Neuron (in vitro differentiated cells): ENCODE measurements around the genes SPR and SLC4A5.

DNA sequence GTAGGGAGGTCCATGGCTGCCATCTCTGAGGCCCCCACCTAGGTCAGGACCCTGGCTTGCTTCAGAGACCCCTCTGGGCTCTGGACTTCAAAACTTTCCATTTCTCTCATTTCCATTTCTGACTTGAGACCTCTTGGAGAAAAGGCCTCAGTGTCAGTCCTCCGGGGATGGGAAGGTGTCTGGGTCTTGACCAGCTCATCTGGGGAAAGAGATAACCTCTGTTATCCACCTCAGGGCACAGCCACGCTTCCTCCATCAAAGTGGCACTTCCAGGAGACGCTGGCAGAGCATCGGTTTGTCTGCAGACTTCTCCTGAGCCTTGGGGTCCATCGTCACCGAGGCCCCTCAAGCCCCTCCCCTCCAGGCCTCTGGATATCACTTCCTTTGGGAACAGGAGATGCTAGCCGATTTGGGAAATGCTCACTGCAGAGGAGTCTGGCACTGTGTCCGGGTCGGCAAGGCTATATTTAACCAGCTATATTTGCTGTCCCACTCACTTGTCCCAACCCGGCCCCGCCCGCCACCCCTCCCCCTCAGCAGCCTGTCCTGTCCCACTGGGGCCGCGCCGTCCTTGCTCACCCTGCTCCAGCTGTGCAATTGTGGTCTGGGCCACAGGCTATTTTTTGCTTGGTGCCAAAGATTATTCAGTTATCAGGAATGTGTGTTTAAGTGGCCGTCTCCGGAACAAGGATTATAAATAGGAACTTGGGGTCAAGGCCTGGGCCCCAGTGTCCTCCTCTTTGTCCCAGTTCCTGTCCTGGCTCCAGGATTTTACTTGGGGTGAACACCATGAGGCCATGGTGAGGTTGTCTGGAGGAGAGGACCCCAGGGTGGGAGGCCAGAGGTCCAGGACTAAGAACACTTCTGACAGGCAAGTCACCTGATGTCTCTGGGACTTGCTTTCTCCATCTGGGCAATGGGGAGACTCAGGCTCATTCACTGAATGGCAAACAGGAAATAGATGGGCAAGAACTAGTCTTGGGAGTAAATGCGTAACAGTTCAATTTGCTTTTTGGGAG lies 250.3 kb downstream of the DYSF start:
- PRO-cap, result no peak

GRCh38 chr2:71831121-71831703 lies 316.4 kb downstream of the CYP26B1 start:
- PRO-cap, result no peak

DNA sequence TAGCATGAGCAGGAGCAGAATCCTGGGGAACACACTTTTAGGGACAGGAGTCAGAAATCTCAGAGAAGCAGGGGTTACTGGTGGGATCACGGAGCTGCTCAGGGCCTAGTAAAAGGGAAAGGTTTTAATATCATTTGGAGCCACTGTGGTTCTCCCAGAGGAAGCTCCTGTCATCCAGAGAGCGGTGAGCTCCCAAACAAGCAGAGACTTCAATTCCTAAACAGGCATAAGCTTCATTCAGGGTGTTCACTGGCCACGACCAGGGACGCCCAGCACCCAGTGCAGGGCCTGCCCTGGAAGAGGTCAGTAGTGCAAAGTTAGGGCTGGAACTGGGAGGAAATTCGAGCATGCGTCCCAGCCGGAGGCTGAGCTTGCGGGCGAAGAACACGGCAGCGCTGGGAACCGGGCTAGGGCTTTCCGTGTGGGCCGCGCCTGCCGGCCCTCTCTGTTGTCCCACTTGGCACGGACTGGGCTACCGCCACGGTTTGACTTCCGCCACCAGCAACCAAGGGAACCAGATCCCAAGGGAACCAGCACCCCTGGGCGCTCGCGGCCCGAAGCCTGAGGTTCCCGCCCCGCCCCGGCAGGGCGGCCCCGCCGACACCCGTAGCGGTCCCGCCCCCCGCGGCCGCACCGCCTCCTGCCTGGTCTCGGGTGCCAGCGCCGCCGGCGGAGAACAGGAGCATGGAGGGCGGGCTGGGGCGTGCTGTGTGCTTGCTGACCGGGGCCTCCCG lies at the start of gene SPR:
Gene SPR (plus strand): TSS at position 660 of the 734 bp plus-strand sequence.
- PRO-cap, result no peak

- PRO-cap, result no peak
Measured at GRCh38 chr2:72895561-72896326, 8.5 kb downstream of the SPR start.

DNA sequence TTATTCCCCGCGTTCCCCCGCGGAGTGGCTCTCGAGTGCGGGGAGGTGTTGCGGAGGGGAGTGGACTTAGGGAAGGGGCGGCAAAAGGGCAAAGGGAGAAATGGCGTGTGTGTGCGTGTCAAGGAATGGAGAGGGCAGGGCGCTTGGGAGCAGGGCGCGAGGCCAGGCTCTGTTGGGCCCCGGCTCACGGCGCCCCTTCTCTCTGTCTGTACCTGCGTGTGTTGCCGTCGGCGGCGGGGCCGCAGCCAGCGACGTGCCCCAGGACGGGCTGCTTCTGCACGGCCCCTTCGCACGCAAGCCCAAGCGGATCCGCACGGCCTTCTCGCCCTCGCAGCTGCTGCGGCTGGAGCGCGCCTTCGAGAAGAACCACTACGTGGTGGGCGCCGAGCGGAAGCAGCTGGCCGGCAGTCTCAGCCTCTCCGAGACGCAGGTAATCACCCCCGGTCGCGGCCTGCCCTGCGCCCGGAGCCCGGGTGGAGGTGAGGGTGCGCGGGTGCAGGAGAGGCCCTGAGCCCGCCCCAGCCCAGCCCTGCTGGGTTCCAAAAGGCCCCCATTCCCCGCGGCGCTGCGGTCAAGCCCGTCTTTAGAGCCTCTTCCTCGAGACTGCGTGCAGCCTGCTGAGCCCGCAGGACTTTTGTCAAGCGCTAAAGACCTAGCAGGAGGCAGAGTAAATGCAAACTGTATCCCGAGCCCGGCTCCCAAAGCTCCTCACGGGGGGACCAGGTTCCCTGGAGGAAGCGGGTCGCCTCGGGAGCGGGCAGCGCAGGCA lies 6.9 kb downstream of the EMX1 start:
- PRO-cap, result no peak

DNA sequence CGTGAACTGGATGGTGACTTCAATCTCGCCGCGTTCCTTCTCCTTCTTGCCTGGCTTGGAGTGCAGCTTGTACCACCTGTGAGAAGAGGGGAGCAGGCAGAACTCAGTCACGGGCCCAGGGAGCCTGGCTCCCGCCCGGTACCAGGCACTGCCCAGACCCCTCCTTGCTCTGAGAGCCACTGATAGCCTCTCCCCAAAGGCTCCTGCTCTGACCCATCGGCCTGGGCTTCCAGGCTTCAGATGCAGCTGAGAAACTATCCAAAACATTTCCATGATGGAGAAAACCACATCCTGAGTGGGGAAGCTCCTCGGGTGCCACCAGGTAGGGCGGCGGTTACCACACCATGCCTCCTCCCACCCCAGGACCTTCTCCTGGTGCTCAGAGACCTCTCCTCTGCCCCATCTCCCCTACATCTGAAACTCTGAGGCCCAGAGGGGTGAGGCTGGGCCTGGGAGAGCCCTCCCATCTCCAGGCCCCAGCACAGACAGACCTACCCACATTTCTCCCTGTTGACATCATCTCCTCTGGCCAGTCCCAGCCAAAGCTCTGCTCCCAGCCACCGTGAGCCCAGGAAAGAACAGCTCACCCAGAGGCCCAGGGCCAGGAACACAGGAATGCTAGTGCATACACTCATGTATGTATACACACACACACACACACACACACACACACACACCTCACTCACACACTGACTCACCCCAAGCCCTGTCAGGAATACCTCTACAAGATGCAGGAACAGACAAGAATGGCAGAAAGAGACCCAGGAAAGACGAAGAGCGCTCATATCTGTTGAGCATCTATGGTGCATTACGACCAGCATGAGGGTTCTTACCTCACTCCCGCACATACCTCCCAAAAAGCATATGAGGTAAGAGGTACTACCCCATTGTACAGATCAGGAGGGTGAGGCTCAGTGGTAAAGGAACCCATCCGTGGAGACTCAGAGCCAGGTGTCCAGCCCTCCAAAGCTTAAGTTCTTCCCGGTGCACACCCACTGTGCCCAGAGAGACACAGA lies 18.0 kb upstream of the SFXN5 start:
- PRO-cap, result no peak

DNA sequence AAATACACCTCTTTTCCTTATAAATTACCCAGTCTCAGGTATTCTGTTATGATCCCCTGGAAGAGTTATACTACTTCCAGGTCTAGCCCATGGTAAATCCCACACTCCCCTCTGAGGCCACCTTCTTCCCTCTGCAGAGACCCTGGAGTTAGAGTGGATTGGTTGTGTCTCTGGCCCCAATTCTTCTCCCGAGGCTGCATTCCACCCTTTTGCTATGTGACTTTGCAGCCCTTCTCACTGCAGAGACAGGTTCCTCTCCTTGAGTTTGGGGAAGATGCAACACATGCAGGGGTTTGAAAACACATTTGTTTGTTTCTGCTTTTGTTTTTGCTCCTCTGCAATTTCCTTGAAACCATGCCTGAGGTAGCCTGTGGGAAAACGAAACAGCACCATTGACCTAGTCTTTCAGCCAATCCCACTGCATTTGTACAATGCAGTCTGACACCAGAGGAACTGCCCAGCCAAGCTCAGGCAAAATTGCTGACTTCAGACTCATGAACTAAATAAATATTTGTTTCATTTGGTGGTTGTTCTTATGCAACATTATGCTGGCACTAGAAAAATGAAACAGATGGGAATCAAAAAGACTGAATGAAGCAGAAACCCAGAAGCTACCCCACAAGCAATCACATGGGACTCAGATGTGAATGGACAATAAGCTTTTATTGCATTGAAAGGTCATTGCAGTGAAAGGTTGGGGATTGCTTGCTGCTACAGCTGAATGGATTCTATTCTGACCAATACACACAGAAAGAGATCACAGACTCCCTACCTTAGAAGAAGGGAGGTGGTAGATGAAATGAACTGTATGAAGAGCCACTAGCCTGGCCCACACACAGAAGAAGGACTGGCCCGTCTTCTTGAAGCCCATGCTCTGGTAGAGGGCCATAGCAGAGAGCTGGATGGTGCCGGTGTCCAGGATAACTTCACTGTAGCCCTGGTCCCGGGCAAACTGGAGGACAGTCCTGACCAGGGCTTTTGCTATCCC lies 1.7 kb downstream of the NAT8 start:
- PRO-cap, result no peak

DNA sequence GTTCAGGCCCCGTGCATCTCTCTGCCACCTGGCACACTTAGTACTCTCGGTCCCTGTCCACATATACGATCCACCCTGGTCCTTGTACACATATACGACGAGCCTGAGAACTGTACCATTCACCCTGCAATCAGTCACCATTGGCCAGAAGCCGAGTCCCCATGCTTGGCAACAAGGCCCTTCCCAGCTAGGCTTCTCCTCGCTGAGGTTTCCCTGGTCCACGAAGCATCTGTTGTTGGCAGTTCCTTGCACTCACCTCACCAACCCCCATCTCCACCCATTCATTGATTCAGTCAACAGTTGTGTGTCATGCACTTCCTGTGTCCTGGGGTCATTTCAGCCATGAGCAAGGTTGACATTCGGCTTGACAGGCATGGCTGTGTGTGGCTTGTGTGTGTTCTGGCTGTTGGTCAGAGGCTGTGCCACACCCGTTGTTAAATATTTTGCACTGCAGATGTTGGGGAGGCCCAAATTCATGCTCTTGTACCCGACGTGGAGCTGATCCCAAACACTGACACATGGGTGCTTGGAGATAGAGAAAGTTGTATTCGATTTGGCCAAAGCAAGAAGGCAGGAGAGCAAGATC lies 489 bp upstream of the NAT8 start:
- PRO-cap, result no peak

- PRO-cap, result no peak
Measured at GRCh38 chr2:73919789-73920093, 6.9 kb upstream of the DGUOK start.

GRCh38 chr2:73978784-73979473 lies 5.8 kb upstream of the TET3 start:
- PRO-cap, result no peak

- PRO-cap, result unidirectional peak, plus-strand start at chr2:73983777
Measured at GRCh38 chr2:73983419-73983943, 1.2 kb upstream of the TET3 start.

- PRO-cap, result bidirectional peak, plus-strand start at chr2:73985489, minus-strand start at chr2:73985394
Measured at GRCh38 chr2:73985354-73985434, 484 bp downstream of the TET3 start.

DNA sequence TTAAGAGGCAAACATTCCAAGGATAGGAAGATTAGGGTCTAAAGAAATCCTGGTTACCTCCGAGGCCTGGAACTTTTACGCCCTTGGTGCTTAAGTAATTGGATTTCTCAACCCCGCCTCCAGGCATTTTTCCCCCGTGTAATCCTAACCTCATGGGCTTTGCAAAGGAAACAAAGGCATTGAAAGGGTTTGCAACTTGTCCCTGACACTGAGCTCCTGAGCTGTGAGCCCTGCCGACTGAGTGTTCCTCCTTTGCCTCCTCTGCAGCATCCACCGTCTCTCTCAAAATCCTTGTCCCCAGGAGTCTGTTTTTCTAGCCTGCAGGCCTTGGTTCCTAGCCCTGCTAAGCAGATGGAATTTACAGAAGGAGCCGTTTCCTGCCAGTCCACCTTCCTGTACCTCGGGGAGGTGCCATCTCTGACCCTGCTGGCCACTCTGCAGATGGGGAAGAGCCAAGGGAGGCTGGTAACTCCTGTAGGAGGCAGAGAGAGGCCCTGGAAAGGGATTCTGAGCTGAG lies 24.2 kb downstream of the TET3 start:
- PRO-cap, result no peak

- PRO-cap, result no peak
Measured at GRCh38 chr2:74047131-74047523, 62.4 kb downstream of the TET3 start.

DNA sequence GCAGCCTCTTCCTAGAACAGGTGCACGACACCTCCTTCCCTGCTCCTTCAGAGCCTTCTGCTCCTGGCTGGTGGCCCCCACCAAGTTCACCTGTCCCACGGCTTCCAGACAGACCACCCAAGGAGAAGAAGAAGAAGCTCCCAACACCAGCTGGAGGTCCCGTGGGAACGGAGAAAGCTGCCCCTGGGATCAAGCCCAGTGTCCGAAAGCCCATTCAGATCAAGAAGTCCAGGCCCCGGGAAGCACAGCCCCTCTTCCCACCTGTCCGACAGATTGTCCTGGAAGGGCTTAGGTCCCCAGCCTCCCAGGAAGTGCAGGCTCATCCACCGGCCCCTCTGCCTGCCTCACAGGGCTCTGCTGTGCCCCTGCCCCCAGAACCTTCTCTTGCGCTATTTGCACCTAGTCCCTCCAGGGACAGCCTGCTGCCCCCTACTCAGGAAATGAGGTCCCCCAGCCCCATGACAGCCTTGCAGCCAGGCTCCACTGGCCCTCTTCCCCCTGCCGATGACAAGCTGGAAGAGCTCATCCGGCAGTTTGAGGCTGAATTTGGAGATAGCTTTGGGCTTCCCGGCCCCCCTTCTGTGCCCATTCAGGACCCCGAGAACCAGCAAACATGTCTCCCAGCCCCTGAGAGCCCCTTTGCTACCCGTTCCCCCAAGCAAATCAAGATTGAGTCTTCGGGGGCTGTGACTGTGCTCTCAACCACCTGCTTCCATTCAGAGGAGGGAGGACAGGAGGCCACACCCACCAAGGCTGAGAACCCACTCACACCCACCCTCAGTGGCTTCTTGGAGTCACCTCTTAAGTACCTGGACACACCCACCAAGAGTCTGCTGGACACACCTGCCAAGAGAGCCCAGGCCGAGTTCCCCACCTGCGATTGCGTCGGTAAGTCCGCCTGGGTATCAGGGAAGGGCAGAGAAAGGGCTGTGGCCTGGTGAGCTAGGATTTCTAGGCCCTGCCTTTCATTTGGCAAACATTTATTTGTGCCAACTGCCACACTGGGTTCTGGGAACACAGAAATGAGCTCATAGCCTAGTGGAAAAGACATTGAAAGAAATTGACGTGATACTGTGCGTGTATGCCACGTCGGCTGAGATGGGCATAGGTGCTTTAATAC lies 63.2 kb downstream of the TET3 start:
- PRO-cap, result no peak

DNA sequence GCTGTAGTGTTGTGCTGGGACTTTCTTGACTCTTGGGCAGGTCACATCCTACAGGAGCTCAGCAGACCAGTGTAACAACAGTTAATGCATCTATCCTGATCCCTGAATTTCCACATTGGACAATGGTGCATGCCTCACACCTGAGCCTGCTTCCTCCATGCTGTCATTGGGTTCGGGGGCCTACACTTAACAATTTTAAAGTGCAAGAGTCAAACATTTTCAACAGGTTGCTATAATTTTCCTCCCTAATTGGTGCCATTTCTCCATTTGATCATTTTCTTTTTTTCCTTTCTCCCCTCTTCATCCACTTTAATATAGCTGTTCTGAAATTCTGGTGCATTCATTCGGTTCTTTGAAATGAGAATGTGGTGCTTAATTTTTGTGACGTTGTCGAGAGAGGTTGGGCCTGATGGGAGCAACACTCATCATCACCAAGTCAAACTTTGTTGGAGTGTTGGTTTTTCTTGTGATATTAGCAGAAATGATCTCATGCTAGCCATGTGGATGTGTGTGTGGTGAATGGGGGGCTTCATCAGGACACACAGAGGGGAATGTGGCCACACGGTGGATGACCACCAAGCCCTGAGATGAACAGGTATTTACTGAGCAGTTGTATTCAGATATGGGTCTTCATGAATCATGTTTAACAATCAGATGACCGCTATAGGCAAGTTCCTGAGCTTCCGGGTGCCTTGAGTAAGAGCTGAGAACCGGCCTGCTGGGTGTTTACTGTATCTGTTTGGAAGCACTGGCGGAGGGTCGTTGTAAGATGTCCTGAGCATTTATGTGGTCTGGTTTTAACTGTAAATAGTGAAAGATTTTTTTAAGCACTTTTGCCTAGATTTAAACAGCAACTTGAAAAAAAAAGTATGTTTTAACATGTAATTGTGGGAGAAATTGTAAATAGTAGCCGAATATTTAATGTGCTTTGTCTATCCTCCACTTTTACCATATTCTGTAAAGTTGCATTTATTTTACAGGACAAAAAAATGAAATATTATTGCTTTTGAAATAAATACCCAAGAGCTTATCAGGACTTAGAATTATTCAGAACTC lies 44.1 kb downstream of the BOLA3 start:
- PRO-cap, result no peak

DNA sequence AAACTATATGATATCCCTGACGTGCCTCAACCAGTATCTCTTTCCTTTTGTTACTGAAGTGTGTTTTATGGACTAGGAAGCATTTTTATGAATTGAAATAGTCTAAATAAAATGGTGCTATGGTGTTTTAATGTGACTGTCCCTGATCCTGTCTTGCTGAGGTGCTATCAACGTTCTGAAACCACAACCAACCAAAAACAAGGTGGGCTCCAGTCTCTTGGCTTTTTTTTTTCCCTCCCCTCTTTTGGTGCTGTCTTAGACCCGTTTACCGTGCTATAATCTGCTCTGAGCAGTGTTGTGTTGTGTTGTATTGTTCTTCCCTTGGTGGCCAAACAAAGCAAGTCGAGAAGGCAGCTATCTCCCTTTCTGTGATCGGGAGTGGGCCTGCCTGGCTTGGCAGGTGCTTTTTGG lies 41.8 kb downstream of the BOLA3 start:
- PRO-cap, result no peak

GRCh38 chr2:74167523-74167931 lies 11.2 kb downstream of the MOB1A start:
- PRO-cap, result no peak

DNA sequence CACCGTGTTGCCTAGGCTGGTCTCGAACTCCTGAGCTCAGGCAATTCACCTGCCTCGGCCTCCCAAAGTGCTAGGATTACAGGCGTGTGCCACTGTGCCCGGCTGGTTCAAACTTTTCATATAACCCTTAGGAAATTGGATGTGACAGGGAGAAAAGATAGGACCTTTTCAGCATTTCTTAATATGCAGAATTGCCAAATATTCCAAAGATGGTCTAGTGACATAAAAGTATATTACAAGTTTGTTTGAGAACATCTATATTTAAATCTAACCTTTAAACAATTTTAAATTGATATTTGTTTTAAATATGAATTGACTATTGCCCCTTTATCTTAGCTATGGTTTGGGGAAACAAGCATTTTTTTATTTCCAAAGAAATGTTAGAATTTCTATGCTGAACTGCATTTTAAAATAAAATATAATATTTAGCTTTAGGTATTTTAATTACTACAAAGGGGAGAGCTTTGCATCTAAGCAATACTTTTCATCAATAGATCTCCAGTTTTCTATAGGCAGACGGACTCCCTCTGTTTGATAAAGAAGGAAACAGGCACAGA lies 19.7 kb downstream of the MTHFD2 start:
- PRO-cap, result no peak

DNA sequence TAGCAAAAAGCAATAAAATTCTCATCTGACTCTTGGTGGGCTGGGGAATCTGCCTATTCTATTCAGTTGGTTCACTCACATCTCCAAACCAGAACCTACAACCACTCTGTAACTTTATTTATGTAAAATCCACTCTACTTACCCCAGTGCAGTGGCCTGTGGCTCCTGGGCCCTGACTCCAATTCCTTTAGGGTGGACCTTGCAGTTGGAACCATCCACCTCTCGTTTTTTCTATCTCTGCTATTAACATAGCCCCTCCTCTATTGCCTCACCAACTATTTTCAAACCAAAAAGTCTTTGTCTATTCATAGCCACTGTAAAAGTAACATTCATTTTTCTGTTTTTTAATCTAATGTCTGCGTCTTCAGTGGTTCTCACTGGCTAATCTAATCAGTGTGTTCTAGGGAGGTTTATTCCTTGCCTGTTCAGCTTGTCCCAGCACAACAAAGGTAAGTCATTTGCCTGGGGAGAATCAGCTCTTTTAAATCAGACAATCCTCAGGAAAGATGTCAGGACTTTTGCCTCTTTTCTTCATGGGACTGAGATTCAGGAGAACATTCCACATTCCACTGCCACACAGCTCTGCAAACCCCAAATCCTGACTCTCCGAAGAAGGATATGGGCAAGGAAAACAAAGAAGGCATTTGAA lies at the start of gene SLC4A5:
Gene SLC4A5 (minus strand): TSS at position 203 of the 649 bp plus-strand sequence.
- PRO-cap, result no peak